NCI-H460 (cell line): ENCODE measurements around a stretch of chr11.

DNA sequence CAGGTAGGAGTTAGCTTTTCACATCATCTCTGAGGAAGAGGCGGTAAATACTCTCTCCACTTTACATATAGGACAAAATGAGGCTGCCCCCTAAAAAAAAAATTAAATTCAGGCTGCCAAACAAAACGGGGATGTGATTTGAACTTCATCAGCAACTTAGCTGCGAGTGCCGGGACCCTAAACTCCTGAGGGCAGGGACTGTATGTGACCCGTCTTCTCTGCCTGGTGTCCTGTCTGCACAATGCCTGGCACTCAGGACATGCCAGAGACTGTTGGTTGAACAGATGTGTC is 194.7 kb upstream of the TBCEL start:
RAMPAGE:
- cytosol, long total RNA = no peak
- long total RNA = no peak
- nucleus, long total RNA = no peak

RAMPAGE:
- cytosol, long total RNA = no peak
- long total RNA = no peak
- nucleus, long total RNA = no peak
Measured at GRCh38 chr11:121091617-121092250, 9.3 kb upstream of the TECTA start.

RAMPAGE:
- cytosol, long total RNA = no peak
- long total RNA = no peak
- nucleus, long total RNA = no peak
Measured at GRCh38 chr11:121111615-121111815, 10.5 kb downstream of the TECTA start.

DNA sequence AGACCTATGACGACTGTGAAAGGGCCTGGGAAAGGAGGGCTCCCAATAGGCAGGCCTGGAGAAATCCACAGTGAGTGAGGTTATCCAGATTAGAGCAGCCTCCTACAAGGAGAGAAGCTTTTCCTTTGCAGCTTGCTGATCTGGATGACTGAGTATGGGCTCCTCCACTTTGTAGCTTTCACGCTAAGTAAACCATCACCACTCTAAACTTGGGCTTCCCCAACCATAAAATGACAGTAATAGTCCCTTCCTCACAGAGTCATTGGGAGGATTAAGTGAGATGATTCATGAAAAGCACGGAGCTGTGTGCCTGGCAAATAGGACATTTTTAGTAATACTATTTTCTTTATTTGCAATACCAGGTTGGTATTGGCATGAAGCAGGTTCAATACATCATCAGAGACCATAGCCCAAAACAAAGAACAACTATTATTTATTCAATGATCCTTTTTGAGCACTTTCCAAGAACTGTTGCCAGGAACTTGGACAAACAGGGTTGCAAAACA is 65.2 kb downstream of the SC5D start:
RAMPAGE:
- cytosol, long total RNA = no peak
- long total RNA = no peak
- nucleus, long total RNA = no peak

RAMPAGE:
- cytosol, long total RNA = no peak
- long total RNA = no peak
- nucleus, long total RNA = no peak
Measured at GRCh38 chr11:121377730-121378191, 74.4 kb upstream of the SORL1 start.

GRCh38 chr11:121436074-121436743 is 15.9 kb upstream of the SORL1 start:
RAMPAGE:
- cytosol, long total RNA = no peak
- long total RNA = no peak
- nucleus, long total RNA = no peak

DNA sequence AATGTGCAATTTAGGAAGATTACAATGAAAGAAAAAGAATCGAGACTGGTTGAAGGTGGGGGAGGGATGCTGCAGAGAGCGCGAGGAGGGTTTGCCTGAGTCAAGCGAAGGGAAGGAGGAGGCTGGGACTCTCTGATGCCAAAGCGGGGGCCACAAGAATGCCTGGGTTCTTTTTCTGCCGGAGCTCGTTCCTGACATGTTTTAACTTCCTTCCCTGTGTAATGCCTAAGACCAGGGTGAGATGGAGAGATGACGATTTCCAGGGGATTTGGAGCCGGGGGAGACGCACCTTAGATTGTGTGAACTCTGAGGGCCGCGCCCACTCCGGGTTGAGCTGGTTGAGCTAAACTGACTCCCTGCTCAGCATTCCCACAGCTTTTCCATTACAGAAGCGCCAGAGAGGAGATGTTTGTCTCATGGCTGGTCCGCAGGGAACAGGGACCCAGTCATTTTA is 271.2 kb downstream of the SORL1 start:
RAMPAGE:
- cytosol, long total RNA = no peak
- long total RNA = no peak
- nucleus, long total RNA = no peak

DNA sequence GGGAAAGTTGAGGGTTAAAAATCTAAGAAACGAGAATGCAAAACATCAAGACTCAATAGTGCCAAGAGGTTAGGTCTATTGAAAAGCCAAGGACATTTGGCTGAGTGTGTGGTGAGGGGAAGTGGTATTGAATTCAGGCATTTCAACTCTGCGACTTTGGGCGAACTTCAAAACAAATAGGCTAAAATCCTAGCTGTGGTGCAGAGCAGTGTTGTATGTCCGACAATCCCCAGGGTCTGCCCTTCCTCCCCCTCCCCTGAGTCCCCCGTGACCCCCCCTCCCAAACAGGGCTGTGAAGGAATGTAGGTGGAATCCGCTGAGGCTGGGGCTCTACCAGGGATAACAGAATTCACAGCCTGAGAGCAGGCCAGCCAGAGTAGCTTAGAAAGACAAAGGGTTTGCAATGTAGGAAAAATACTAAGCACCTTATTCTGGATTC is 315.3 kb downstream of the BLID start:
RAMPAGE:
- cytosol, long total RNA = no peak
- long total RNA = no peak
- nucleus, long total RNA = no peak

RAMPAGE:
- cytosol, long total RNA = no peak
- long total RNA = no peak
- nucleus, long total RNA = no peak
Measured at GRCh38 chr11:121829053-121829825, 286.8 kb downstream of the BLID start.

DNA sequence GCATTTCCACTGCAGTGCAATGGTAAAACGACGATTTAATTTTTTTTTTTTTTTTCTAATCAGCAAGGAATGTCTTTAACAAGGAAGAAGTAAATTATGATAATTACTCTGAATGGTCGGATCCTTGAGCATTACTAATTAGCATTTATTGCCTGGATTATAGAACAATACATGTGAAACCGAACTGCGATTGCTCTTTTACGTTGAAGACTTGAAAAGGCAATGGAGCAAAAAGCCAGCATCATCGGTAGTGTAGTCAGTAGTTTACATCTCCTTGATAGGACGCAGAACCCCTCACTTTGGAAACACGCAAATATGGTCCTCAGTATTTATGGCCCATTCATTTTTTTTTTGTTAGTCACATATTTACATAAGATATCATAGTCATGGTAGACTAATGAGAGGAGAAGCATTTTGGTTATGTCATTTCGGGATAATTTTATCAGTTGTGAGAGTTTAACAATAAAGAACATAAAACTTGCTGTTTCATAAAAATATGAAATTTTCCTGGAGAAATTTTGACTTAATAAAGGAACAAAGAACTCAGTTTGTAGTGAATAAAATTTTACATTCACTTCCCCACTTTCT is 20.1 kb downstream of the BLID start:
RAMPAGE:
- cytosol, long total RNA = no peak
- long total RNA = no peak
- nucleus, long total RNA = no peak

DNA sequence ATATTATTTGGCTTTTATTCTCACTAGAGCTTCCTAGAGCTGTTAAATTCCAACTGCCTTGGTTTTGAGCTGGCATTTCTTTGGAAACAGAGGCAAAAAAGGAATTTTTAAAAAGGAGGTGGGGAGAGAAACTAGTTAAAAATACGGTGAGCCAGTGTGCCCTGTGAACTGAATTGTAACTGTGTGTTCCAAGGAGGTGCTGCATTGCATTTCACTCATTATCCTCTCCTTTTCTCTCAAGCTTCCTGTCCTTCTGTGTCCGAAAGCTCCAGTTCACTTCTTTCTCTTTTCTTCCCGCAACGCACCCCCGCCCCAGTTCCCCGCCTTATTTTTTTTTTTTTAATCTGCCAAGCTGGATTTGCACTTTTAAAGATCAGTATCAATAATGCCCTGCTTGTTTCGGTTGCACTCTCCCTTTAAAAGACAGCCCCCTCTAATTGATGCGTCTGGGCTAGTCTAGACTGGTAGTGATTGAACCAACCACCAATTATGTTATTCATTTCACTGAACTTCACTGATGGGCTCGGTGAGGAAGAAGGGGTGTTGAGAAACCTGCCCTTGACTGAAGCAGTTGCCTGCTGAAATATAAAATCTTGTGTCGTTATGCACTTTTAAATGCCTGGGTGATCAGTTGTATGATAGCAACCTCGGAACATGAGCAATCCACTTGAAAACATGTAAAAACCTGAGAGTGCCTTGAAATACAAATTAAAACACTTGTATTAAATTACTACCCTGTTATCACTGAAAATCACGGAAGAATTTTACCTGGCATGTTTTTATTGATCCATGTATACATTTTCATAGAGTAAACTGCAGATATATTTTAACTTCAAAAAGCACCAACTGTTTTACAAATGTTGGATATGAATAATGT is 18.4 kb downstream of the BLID start:
RAMPAGE:
- cytosol, long total RNA = no peak
- long total RNA = no peak
- nucleus, long total RNA = no peak

DNA sequence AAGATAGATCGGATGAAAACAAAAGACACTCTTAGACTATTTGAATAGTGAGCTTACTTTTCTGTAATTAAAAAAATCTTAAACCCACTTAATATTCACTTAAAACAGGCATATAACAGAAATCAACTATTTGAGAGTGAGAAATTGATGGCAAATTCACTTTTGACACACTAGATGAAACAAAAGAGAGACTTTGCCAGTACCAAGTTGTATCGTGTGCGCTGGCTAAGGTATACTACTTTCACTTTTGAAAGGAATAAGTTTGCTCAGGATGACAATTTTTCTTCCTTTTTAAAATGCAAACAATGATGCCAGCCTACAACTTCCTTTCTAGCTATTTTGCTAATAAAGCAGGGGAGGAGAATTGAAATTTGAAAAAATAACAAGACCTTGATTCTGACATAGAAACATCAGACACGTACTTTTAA is 41.5 kb upstream of the BLID start:
RAMPAGE:
- cytosol, long total RNA = no peak
- long total RNA = no peak
- nucleus, long total RNA = no peak

RAMPAGE:
- cytosol, long total RNA = no peak
- long total RNA = no peak
- nucleus, long total RNA = no peak
Measured at GRCh38 chr11:122180251-122181072, 64.4 kb upstream of the BLID start.

DNA sequence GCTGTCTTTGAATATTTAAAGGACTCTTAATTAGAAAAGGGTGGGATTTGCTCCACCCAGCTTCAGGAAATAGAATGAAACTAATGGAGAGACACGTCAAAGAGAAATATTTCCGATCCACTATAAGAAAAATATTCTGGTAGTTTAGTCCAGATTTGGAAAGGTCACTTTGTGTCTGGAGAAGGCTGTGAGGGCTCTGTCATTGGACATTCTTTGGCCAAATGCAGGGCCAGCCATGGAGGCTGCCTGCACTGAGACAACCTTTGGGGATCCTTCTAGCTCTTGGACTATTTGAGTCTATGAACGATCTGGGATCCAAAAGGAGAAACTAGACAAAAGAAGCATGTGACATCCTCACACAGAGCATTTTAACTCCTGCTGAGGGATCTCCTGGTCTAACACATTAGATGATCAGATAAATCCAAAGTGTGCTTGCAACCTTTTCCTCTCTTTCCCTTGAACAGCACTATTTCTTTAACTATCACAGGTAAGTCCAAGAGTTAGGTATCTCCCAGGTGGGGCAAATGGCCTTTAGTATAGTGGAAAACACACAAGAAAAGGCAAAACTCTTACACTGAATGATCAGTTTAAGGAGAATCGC is 89.4 kb upstream of the BLID start:
RAMPAGE:
- cytosol, long total RNA = no peak
- long total RNA = no peak
- nucleus, long total RNA = no peak

DNA sequence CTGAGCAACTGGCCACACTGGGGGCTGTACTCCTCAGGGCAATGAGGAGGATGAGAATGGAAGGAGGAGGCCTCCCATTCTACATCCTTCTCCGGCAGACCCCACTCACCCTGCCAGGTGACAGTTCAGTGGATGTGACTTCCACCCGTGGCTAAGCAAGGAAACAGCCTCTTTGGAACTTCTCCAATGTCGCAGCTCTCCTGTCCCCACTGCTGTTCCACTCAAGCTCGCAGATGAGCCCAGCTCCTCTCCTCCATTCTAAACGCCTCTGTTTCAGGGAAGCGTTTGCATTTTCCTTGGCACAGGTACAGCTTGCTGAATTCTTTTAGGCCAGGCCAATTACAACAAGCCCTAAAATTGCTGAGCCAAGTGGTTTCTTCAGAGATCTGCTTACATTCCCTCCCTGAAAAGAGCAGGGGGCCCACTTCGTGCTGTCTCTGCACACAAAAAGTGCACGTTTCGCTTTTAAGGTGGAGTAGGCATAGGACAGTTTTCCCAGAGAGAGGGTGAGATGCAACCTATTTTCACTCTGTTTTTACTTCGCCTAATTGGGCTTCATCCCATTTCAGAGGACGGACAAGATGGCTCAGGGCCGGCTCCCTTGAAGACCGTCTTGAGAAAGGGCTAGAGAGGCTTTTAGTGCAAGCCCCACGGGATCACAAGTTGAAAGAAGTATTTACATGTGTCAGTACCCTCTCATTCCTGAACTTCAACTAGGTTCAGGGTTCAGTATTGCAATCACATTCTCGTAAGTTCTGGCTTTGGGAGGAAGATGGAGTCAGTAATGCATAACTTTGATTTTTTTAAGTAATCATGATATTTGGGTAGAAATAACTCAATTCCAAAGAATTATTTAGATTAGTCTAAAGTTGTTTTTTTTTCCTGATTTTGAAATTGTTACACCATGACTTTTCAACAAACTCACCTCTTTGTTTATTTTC is 91.6 kb upstream of the BLID start:
RAMPAGE:
- cytosol, long total RNA = no peak
- long total RNA = no peak
- nucleus, long total RNA = no peak

RAMPAGE:
- cytosol, long total RNA = no peak
- long total RNA = no peak
- nucleus, long total RNA = no peak
Measured at GRCh38 chr11:122215342-122215739, 99.3 kb upstream of the BLID start.

RAMPAGE:
- cytosol, long total RNA = no peak
- long total RNA = no peak
- nucleus, long total RNA = no peak
Measured at GRCh38 chr11:122505273-122505881, 150.1 kb upstream of the UBASH3B start.

GRCh38 chr11:122742272-122743191 is 87.0 kb downstream of the UBASH3B start:
RAMPAGE:
- cytosol, long total RNA = no peak
- long total RNA = no peak
- nucleus, long total RNA = no peak

DNA sequence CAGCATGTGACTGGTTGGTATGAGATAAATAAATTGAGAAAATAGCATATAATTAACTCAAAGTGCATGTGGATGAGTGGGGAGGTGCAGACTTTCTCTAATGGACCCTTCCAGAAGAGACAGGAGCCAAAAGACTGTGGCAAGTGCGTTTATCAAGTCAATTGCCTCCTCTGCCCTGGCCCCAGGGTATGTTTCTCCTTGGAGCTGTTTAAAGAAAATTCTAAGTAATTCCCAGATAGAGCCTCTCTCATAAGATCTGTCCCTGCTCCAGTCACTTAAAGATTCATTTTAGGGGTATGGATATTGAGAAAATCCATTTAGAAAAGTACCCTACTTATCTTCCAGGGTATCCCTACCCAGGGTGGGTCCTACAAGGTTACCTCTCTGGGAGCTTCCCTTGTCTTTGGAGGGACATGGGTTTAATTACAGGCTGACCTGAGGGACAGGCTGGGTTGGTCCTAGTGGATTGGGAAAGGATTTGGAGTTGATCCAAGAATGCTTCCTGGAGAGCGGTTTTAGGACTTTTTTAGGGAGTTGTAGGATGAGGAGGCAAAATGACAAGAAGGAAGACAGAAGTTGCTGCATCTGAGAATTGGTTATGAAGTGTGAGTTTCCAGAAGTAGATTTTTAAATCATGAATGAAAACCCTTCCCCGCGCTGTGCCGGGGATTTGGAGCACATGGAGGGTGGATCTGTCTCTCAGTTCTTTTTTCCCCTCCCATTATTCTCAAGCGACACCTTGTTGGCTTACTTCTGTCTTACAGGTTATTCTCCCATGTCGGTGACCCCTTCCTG is 61.8 kb upstream of the CRTAM start:
RAMPAGE:
- cytosol, long total RNA = no peak
- long total RNA = no peak
- nucleus, long total RNA = no peak

RAMPAGE:
- cytosol, long total RNA = no peak
- long total RNA = no peak
- nucleus, long total RNA = no peak
Measured at GRCh38 chr11:122984097-122985093, 2.8 kb upstream of the BSX start.